Neural progenitor cell (in vitro differentiated cells): Measurements from ENCODE around the gene ALG6.

DNA sequence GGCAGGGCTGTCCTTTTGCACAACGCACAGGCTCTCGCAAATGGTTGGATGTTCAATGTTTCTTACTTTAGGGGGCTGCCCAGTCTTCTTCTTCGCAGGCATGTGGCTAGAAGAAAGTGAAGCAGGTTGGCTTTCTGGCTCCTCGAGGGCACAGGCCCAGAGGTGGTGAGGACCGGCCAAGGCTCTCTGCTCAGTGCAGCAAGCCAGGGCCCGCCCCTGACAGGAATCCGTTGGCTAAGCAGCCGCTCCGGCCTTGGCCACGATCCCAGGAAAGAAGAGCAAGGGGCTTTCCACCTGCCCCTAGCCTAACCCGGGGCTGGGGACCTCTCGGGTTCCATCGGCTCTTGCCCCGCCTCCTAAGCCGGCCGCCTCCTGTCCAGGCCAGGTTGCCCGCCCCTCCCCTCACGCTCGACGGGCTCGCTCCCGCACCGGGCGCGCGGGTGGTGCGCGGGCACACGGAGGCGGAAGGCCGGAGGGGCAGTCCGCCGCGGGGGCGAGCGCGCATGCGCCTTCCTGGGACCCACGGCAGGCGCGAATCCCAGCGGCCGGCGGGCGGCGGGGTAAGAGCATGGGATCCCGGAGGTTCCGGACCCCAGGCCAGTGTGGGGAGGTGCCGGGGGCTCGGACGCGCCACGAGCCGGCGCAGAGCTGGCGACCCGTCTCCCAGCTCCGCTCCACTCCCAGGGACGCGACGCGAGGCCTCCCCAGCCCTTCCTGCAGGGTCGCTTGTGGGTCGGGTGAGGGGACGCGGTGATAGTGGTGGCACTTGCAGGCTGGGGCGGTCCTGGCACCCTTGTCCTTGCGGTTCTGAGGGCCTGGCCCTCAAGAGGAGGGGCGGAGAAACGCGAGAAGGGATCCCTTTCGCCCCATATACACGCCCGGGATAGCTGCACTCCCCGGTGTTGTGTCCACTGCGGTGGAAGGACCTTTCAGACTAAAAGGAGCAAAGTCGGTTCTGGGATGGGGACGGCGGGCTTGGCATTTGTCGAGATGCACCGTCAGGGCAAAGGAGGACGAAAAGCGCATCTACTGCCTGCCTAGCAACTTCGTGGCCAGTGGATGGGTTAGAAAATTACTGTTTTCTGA is at the start of gene ALG6:
Gene ALG6 (plus strand): TSS at position 500 of the 1,086 bp plus-strand sequence.
- RAMPAGE, long total RNA = start-site peak on the plus strand centred at position 524 of the sequence, 36 bp wide, 53 and 73 reads in 2 replicates

- RAMPAGE, long total RNA = no peak
These were observed 97.1 kb downstream of the JAK1 start for GRCh38 chr1:64869140-64869668.

GRCh38 chr1:64870641-64870864 is 95.8 kb downstream of the JAK1 start:
- RAMPAGE, long total RNA = no peak

DNA sequence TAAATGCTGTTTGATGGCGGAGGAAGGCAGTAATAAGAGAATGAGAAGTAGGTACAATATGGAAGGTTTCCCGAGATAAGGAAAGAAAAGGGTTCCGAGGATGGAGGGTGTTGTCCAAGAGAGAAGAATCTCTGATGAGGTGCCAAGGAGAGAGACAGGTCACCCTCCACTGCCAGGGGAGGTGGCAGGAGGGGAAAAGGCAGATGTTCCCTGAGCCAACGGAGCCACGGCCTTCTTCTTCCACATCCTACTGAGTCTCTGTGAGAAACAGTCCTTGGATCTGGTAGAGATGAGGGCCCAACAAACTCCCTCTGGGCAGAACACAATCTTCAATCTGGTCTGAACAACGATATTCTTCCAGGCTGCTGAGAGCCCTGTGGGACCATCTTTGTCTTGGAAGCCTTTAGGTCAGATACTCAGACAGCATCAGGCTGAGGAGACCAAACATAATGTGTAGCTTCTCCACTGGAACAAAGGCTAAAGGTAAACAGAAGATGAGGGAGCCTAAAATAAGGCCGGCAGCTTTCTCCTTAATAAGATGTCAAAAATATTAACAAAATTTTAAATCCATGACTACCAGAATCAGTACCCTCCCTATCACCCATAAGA is 90.2 kb downstream of the JAK1 start:
- RAMPAGE, long total RNA = no peak

DNA sequence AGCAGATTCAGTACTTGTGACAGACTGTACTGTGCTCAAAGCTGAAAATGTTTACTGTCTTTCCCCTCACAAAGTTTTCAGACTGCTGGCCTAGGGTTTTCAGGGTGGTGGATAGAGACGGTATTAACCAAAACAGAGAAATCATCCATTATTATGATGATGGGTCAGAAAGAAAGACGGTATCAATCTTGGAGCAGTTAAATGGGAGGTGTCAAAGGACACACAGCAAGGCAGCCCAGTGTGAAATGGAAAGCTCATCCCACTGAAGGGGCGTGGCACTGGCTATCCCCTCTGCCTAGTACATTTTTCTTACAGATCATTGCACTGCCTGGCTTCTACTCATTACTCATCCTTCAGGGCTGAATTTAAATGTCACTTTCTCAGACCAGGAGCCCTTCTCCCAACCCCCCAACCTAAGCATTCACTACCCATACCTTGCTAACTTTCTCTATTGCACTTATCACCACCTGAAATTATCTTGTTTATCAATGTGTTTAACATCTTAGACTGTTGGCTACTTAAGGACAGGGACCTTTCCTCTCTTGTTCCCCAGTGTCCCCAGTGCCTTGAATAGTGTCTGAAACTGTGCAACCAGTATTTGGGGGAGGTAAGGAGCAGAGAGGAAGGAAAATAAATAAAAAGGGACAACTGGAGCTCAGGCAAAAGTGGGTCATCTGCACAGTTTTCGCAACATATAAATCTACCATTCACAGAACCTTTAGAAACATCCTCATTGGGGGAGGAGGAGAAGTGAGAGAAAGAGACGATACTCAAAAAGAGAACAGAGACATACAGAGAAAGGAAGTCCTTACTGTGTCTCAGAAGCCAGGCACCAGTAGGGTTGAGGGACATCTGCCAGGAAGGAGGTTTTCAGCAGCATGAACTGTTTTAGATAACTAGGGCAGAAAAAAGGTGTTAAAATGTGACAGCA is 10.0 kb downstream of the JAK1 start:
- RAMPAGE, long total RNA = no peak

- RAMPAGE, long total RNA = no peak
These were observed 80.4 kb upstream of the AK4 start for GRCh38 chr1:65067622-65067991.

- RAMPAGE, long total RNA = no peak
These were observed 2.5 kb downstream of the AK4 start for GRCh38 chr1:65150549-65150952.

DNA sequence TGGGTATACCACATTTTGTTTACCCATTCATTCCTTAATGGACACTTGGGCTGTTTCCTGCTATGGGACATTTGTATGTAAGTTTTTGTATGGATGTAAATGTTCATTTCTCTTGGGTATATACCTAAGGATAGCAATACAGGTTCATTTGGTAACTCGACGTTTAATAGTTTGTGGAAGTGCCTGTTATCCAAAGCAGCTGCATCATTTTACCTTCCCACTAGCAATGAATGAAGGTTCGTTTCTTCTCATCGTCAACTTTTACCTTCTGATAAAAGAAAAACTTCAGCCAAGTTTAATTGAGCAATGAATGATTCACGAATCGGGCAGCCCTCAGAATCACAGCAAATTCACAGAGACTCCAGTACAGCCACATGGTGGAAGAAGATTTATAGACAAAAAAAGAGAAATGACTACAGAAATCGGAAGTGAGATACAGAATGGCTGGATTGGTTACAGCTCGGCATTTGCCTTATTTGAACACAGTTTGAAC is 15.0 kb downstream of the AK4 start:
- RAMPAGE, long total RNA = no peak

DNA sequence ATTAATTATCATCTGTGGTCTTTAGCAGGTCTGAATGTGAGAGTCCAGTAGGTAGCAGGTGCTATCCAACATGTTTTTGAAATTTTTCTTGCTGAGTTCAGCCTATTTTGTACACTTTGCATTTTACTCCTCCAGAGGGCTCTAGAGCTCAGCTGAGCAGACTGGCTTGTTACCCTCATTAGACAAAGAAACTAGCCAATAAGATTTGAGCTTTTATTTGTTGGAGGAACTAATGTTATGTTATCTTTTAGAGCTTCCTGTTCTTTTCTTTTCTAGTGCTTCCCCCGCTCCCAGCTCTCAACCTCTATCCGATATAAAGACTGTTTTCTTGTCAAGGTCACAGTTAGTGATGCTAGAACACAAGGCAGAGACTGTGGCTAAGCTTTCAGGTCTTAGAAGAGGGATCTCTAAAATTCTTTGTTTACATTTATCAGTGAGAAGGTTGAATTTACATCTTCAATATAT is 67.6 kb downstream of the AK4 start:
- RAMPAGE, long total RNA = no peak

GRCh38 chr1:65254744-65255831 is 54.3 kb upstream of the DNAJC6 start:
- RAMPAGE, long total RNA = no peak

DNA sequence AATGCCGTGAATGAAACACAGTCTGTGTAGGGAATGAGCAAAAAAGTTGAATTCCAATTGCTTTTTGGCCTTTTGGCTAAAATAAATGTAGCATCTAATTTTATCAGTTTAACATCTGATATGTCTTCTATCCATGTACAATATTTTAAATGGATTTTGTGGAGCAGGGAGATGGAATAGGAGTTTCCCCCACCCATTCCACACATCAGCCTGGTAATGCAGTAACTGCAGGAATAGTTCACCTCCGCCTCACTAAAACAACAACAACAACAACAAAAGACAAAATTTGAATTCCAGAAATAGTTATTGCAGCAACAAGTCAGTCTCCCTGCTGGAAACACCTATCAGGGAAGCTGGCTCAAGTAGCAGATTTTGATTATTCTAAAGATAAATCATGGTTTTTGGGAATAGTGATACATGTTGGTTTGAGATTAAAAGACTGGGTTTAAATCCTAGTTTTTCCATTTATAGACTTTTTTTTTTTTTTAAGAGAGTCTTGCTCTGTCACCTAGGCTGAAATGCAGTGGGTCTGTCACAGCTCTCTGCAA is 4.6 kb upstream of the LEPR start:
- RAMPAGE, long total RNA = no peak

GRCh38 chr1:65421666-65422213 is 1.3 kb downstream of the LEPR start:
- RAMPAGE, long total RNA = no peak

DNA sequence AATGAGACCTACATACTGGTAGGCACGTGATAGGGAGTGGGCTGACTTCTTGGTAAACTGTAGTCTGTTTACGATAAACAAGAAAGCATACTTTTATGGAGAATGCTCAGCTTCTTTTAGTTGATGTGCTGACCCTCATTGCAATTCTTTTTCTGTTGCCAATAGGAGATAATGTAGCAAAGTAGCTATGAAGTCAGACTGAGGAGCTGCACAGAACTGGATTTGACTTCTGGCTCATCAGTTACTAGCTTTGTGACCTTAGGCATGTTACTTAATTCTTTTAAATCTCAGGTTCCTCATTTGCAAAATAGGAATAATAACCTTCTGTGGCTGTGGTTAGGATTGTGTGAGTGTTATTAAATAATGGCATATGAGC is 237.7 kb upstream of the SGIP1 start:
- RAMPAGE, long total RNA = no peak

DNA sequence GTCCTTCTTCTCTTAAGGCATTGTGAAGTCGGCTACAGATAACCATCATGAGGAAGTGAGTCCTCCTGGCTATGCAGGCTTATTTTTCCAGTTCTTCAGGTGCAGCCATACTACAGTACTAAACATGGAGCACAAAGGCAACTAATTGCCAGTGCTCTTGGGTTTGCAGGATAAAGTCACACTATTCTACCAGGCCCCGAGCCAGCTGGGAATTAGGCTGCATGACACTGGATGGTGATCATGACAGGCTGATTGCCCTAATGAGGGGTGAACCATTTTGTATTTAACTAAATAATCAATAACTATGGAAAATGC is 197.3 kb upstream of the SGIP1 start:
- RAMPAGE, long total RNA = no peak

- RAMPAGE, long total RNA = no peak
These were observed 191.2 kb upstream of the SGIP1 start for GRCh38 chr1:66342745-66343068.

DNA sequence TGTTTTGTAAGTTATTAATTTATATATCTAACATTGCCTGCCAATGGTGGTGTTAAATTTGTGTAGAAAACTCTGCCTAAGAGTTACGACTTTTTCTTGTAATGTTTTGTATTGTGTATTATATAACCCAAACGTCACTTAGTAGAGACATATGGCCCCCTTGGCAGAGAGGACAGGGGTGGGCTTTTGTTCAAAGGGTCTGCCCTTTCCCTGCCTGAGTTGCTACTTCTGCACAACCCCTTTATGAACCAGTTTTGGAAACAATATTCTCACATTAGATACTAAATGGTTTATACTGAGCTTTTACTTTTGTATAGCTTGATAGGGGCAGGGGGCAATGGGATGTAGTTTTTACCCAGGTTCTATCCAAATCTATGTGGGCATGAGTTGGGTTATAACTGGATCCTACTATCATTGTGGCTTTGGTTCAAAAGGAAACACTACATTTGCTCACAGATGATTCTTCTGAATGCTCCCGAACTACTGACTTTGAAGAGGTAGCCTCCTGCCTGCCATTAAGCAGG is 160.2 kb upstream of the SGIP1 start:
- RAMPAGE, long total RNA = no peak

- RAMPAGE, long total RNA = no peak
These were observed 30.5 kb downstream of the SGIP1 start for GRCh38 chr1:66564480-66564827.

DNA sequence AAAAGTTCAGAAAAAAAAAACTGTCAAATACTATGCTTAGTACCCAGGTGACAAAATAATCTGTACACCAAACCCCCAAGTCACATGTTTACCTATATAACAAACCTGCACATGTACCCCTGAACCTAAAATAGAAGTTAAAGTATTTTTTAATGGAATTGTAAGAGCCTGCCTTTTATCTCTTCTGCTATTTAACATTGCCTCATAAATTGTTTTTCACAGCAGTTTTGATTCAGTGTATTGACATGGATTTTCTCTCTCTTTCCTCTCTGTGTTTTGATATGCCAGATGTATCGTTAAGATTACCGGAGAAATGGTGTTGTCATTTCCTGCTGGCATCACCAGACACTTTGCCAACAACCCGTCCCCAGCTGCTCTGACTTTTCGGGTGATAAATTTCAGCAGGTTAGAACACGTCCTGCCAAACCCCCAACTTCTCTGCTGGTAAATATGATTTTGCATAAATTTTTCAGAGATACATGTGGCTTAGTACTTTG is 23.2 kb upstream of the DYNLT5 start:
- RAMPAGE, long total RNA = no peak

DNA sequence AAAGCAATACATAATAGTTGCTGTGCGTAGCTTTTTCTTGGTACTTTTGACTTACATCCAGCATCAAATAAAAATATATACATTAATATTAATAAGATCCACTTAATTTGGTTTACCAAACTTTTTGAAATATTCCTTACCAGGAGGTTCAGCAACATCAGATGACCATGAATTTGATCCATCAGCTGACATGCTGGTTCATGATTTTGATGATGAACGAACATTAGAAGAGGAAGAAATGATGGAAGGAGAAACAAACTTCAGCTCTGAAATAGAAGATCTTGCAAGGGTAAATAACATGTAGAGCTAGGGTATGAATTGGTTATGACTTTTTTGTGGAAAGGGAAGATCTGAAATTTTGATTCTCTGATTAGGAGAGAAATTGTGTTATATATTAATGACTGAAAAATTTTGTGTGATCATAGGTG is 21.2 kb downstream of the MIER1 start:
- RAMPAGE, long total RNA = no peak

DNA sequence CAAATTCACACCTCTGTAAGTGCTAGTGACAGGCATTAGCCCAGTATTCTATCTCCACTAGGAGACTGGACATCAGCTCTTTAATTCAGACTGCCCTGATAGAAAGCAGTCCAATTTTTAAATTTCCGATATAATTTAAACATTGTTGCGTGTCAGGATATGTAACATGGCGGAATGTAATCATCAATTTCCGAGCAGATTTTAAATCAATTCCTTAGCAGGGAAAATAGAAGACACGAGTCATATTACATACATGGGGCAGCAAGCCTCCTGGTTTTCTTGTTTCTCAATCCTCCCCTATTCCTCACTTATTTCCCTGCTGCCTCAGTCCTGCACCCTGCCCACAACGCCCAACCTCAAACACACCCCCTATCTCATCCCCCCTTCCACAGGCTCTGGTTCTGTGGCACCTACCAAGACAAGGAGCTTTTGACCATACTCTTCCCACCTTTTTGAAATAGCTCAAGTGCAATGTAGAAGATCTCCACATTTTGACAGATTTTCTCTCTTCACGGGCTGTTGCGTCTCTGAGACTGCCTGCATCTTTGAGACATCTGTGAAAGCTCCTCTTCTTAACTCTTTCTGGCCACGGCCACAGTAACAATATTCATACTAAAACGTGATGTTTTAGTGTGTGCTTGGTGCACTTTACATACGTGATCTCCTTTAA is 1.5 kb upstream of the SERBP1 start:
- RAMPAGE, long total RNA = no peak